BJ (cell line): ENCODE data around the genes MAD2L1BP, MRPS18A and NFKBIE.

- CAGE, long polyA plus RNA, result no peak
- RRBS, result 9% methylated on average over 7 of the region's 30 CpGs
These were observed 596 bp upstream of the LRRC73 start for GRCh38 chr6:43510592-43511292.

- CAGE, long polyA plus RNA, result no peak
- RRBS, result no CpG with 5 or more reads among the region's 13 CpGs
These were observed 6.2 kb downstream of the POLR1C start for GRCh38 chr6:43522556-43523979.

DNA sequence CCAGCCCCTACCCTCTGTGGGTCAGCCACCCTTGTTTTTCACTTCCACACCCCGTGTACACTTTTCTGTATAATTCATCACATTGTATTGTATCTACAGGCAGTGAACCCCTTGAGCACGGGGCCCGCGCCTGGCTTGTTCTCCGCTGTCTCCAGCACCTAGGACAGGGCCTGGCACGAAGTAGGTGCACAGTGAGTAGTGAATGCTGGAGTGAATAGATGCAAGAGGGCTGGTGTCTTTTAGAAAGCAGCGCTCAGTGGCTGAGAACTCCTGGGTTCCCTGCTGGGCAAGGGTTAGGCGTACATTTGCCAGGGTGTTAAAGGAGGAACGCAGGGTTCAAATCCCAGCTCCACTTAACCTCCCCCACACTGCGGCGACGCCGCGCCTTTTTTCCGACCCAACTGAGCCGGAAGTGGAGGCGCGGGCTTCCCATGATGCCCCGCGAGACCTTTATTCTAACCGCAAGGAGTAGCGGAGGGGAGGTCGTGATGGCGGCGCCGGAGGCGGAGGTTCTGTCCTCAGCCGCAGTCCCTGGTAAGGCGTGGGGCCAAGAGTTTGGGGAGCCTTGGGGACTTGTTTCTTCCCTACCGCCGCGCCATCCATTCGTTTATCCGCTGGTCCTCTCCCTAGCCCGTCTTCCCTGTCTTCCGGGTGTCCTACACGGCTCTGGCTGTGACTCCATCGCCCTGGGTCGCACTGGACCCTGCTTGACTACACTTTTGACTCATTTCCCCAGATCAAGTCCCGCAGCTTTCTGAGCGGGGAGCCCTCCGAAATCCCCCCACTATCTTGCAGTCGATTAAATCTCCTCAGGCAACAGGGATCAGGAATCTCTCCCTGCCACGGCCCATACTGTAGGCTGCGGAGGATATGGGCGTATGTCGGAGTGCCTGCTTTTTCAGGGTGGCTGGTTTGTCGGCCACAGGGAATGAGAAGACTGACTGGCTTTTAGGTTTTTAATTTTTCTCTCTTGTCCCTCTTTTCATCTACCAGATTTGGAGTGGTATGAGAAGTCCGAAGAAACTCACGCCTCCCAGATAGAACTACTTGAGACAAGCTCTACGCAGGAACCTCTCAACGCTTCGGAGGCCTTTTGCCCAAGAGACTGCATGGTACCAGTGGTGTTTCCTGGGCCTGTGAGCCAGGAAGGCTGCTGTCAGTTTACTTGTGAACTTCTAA, at the start of gene MAD2L1BP:
MAD2L1BP (plus strand) TSS at position 453 of the 1,179 bp plus-strand sequence.
- CAGE, long polyA plus RNA, result start-site peak on the plus strand centred at position 465 of the sequence, 43 bp wide, 683 and 590 reads in 2 replicates
- RRBS, result 1% methylated on average over 9 of the region's 53 CpGs

DNA sequence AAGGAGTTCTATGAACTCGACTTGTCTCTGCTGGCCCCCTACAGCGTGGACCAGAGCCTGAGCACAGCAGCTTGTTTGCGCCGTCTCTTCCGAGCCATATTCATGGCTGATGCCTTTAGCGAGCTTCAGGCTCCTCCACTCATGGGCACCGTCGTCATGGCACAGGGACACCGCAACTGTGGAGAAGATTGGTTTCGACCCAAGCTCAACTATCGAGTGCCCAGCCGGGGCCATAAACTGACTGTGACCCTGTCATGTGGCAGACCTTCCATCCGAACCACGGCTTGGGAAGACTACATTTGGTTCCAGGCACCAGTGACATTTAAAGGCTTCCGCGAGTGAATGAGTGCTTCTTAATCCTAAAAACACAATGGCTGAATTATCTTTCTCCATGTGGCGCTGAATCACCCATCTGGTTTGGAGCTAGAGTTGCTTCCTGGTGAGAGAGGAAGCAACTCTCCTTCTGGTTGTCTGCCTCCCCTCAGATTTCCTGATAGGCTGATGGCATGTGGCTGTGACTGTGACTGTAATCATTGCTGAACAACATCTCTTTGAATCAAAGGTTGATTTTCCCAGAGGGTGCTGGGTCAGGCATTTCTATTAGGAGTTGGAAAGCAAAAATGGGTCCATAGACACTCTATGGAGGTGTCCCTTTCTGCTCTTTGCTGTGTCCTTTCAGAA, 4.5 kb upstream of the RSPH9 start:
- CAGE, long polyA plus RNA, result no peak
- RRBS, result no CpG with 5 or more reads among the region's 17 CpGs

DNA sequence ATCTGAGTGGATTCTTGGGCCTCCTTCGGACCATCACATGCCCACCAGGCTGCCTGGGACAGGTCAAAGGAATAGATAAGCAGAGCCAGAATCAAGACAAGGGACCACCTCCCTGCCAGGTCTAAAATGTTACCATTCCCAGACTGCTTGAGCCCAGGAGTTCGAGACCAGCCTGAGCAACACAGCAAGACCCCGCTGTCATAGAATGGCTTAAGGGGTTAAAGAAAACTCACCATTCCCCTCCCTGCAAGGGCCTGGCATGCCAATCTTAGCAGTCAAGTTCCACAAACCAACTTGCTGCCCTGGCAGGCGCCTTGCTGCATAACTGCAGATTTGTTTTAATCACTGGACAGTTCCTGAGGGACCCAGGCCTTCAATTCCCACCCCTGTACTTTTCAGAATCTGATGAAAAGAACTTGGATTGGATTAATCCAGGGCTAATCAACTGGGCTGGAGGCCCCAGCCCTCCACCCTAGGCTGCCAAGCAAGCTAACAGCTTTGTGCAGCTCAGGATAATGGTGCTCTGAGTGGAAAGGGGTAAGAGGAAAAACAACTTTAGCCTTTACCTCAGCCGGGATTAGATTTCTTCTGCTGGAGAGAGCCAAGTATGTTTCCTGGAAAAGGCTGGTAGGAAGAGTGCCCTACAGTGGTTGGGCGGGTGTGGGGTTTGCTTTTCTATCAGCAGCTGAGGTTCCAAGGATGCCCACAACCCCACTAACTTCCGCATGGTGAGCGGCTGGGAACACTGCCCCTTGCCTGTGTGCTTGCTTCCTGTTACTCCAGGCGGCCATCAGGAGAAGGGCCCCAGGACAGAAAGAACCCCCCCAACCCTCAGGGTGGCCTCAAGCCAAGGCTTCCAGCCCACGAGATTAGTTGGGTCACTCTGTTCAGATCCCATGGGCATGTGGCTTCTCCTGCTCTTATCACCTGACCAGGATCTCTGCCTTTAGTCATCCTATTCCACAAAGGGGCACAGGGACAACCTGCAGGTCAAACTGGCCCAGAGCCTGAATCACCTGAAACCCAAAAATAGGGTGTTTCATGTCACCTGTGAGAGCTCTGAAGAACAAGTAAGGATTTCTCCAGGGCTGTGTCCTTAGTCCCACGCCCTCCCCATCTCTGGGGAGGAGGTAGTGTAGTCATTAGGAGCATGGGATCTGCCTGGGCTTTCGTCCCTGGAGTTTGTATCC, 10.7 kb downstream of the MRPS18A start:
- CAGE, long polyA plus RNA, result no peak
- RRBS, result no CpG with 5 or more reads among the region's 12 CpGs

DNA sequence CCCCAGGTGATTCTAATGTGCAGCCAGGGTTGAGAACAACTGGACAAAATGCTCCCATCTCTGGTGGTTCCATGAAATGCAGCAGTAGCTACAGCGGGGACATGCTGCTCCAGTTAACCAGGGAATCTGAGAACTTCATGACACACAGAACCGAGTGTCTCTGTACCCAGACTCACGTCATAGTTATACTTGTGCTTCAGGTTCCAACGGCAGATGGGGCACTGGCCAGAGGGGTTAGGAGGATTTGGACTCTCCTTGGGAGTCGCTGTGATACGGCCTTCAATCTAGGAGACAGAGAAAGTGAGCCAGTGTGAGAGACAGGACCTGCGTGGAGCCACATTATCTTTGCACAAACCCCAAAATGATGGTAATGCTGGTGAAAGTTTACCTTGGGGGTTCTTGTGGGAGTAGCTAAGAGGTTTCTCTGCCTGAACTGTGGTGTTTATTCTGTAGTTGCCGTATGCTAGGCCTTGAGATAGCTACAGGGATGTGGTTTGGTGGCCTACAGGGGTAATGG, 9.2 kb downstream of the MRPS18A start:
- CAGE, long polyA plus RNA, result no peak
- RRBS, result no CpG with 5 or more reads among the region's 8 CpGs

DNA sequence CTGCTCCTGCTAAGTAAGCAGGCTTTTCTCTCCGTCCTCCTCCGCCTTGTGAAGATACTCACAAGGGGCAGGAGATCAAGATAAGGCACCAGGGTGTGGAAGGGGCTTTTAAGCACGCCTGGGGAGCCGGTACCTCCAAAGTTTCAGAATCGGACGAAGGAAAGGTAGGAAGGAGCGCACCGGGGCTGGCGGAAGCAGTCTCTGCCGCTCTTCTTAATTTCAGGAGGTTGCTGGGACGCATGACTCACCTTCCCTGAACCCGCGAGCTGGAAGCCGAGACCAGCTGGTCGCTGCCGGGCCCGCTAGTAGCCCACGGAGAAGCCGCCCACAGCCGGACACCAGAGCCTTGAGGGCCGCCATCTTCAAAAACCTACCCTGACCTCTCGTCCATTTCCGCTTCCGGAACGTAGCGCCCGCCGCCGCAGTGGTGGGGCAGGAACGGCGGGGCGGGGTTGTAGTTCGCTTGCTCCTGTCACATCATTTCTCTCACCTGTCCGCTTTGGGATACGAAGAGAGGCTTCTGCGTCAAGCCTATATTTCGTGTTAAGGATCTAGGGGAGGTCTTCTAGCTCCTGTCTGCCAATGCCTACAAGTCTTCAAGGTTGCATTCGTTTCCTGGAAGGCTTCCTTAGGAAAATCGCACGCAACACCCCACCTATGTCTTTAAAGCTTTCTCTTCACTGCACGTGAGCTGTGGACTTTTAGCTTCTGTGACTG, at the start of gene MRPS18A:
MRPS18A (minus strand) TSS at position 372 of the 717 bp plus-strand sequence.
- CAGE, long polyA plus RNA, result start-site peak on the minus strand centred at position 373 of the sequence, 25 bp wide, 542 and 313 reads in 2 replicates
- RRBS, result 29% methylated on average over 10 of the region's 41 CpGs

- CAGE, long polyA plus RNA, result no peak
- RRBS, result no CpG with 5 or more reads among the region's 4 CpGs
These were observed 26.7 kb upstream of the MRPS18A start for GRCh38 chr6:43714322-43714745.

DNA sequence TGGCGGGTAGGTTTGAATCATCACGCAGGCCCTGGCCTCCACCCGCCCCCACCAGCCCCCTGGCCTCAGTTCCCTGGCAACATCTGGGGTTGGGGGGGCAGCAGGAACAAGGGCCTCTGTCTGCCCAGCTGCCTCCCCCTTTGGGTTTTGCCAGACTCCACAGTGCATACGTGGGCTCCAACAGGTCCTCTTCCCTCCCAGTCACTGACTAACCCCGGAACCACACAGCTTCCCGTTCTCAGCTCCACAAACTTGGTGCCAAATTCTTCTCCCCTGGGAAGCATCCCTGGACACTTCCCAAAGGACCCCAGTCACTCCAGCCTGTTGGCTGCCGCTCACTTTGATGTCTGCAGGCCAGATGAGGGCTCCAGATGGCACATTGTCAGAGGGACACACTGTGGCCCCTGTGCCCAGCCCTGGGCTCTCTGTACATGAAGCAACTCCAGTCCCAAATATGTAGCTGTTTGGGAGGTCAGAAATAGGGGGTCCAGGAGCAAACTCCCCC, 892 bp upstream of the VEGFA start:
- CAGE, long polyA plus RNA, result no peak
- RRBS, result no CpG with 5 or more reads among the region's 7 CpGs

DNA sequence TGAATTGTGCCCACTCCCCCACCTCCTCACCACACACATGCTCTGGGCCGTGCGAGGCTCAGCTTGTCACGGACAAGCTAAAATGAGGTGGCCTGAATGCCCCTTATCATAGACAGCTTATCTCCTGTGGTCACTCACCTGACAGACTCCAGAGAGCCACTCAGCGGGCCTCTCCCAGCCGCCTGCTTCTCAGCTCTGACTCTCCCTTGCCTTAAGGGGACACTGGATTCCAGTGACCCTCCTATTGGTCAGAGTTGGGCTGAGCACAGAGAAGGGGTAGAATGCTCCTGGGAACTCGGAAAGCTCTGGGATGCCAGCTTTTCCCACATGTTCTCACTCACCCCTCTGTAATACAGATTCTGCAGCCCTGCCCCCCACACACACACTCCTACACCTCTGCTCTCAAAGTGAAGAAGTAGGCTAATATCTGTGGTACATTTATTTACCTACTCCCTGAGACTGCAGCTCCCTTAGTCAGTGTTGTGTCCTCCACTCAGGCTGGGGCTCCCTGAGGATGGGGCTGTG, 167.5 kb downstream of the VEGFA start:
- CAGE, long polyA plus RNA, result no peak
- RRBS, result no CpG with 5 or more reads among the region's 6 CpGs

- CAGE, long polyA plus RNA, result no peak
- RRBS, result no CpG with 5 or more reads among the region's 9 CpGs
These were observed 149.8 kb downstream of the MRPL14 start for GRCh38 chr6:43977302-43978023.

GRCh38 chr6:43999798-44000811, 127.1 kb downstream of the MRPL14 start:
- CAGE, long polyA plus RNA, result no peak
- RRBS, result no CpG with 5 or more reads among the region's 17 CpGs

DNA sequence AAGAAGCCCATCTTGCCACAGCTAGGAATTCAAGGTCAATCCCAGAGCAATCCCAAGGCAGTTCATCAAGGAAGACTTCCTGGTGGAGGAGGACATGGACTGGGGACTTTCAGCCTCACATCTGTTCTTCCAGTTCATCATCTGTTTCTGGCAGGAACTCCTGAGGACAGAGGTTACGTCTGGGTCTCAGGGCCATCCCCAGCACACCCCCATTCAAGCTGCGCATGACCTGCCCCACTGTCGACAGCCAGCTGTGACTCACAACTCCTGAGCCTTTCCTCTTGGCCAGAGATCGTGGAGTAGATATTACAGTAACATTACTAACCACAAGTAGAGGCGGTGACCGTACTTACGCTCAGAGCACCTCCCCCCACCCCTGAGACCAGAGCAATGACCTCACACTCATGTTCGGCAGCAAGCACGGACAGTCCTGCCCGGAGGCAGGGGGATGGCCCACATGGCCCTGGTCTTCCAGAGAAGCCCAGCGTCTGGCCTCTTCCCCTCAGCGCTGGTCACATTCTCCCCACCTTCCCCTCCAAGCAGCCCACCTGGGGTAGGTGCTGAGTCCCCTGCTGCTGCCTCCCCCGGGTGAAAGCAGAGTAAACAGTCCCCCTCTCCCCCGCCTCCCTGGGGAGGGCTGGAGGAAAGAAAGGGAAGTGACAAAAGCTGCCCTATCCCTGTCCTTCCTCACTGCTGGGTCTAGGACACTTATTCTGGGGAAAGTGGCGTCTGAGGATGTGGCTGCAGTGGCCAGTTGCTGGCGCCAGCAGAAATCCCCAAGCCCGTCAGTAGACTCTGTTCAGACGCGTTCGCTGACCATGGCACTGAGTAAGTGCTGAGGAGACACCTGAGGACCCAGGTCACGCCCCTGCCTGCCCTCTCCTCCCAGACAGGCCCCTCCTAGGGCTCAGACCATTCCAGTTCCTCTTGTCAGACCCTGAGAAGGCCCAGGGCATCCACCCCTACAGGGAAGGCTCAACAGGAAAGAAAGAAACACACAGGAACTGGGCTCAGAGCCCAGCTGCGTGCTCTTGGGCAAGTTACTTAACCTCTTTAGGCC, 68.5 kb downstream of the MRPL14 start:
- CAGE, long polyA plus RNA, result no peak
- RRBS, result no CpG with 5 or more reads among the region's 22 CpGs

- CAGE, long polyA plus RNA, result no peak
- RRBS, result no CpG with 5 or more reads among the region's 4 CpGs
These were observed 67.9 kb downstream of the MRPL14 start for GRCh38 chr6:44059454-44059689.

- CAGE, long polyA plus RNA, result no peak
- RRBS, result no CpG with 5 or more reads among the region's 18 CpGs
These were observed 52.9 kb downstream of the MRPL14 start for GRCh38 chr6:44074220-44074886.

GRCh38 chr6:44116488-44117176, 10.6 kb downstream of the MRPL14 start:
- CAGE, long polyA plus RNA, result no peak
- RRBS, result no CpG with 5 or more reads among the region's 4 CpGs

DNA sequence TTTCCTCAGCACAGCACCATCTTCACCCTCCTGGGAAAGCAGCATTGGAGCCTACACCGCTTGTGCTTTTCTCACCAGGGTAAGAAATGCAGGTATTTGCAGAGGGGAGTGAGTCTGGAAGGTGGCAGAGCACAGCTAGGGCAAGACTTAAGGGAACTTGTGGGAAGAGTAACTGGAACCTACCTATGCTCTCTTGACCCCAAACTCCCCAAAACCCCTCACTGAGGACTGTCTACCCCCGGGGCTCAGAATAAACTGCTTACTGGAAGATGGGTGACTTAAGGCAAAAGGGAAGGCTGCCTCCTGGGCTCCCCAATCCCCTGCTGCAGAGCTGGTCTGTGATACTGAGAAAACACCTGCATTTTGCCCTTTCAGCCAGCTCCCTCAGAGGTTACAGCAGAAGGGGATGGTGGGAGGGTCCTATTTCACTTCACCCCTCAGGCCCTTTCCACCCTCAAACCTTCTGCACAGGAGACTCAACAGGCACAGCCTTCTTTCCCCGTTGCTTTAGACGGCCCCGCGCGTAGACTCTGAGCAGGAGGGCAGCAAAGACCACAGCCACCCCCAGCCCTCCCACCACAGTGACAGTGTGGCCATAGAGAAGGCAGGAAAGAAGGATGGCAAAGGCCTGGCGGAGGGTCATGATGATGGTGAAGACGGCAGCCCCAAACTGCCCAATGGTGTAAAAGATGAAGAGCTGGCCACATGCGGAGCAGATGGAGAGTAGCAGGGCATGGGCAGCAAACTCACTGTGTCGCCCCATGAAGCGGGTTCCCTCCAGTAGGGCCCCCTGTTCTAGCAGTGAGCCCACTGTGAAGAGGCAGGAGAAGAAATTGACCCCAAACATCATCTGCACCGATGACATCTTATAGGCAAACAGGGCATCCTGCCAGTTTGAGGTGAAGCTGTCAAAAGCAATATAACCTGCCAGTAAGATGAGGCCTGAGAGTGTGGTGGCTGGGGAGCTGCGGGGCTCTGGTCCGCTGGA, 2.8 kb downstream of the SLC35B2 start:
- CAGE, long polyA plus RNA, result no peak
- RRBS, result no CpG with 5 or more reads among the region's 15 CpGs

- CAGE, long polyA plus RNA, result no peak
- RRBS, result 2% methylated on average over 29 of the region's 69 CpGs
These were observed at the start of gene NFKBIE for GRCh38 chr6:44265229-44266052. Gene NFKBIE (minus strand): TSS chr6:44265551.

- CAGE, long polyA plus RNA, result no peak
- RRBS, result no CpG with 5 or more reads among the region's 15 CpGs
These were observed 69.2 kb downstream of the CDC5L start for GRCh38 chr6:44456579-44457202.

DNA sequence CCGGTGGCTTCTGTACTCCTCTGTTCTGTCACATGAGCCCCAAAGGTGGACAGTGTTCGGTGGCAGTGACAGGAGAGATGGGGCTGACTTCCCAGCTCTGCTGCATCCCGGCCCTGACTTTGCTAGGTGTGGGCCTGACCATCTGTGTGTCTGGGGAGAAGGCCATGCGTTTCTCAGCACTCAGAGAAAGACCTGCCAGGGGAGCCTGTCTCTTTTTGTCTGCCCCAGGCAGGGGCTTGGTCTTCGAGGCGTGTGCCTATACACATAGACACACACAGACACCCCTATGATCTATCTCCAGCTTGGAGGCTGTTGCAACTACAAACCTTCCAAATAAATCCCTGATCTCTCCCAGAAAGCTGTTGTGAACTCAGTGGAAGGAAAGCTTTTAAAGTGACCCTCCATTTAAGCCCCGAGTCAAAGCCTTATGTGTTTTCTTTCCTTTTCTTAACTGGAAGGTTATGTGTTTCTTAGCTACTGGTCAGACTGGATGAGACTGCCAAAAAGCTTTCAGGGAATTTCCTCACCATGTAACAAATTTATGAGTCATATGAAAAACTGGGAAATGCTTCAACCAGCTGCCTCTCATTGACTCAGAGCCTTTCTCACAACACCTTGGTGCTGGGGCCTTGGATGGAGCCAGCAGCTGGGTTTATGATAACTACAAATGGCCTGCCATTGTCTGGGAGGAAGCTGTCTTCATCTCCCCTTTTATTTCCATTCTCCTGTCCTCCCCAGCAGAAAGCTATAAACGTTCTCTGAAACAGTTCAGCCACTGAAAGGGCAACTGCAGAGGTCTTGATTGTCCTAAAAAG, 102.6 kb downstream of the CDC5L start:
- CAGE, long polyA plus RNA, result no peak
- RRBS, result 44% methylated on average over 2 of the region's 8 CpGs